ENCODE measurements around the gene VIPR2.

DNA sequence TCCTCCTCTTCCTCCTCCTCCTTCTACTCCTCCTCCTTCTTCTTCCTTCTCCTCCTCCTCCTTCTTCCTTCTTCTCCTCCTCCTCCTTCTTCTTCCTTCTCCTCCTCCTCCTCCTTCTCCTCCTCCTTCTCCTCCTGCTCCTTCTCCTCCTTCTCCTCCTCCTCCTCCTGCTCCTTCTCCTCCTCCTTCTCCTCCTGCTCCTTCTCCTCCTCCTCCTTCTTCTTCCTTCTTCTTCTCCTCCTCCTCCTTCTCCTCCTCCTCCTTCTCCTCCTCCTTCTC, 13.0 kb upstream of the NCAPG2 start:
- PRO-cap, 3 experiments, result no peak in any of the 3 experiments
- RAMPAGE, long total RNA, 4 experiments, result no peak in any of the 4 experiments

GRCh38 chr7:158776318-158776845, 52.9 kb downstream of the ESYT2 start:
- PRO-cap, 3 experiments, result no peak in any of the 3 experiments
- RAMPAGE, long total RNA, 4 experiments, result no peak in any of the 4 experiments
- RRBS, result no CpG with 5 or more reads among the region's 3 CpGs

DNA sequence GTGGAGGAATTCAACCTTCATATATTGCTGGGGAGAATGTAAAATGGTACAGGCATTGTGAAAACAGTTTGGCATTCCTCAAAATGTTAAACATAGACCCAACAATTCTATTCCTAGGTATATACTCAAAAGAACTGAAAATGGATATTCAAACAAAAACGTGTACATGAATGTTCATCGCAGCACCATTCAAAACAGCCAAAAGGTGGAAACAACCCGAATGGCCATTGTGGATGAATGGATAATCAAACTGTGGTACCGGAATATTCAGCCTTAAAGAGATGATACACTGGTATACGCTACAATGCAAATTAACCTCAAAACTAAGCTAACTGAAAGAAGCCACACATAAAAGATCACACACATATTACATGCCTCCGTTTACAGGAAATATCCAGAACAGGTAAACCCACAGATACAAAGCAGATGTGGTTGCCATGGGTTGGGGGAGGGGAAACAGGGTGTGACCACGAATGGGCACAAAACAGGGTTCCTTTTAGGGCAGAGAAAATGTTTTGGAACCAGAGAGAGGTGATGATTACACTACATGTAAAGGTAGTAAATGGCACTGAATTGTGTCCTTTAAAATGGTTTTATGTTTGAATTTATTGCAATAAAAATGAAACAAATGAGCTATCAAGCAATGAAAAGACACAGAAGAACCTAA, 16.7 kb downstream of the ESYT2 start:
- PRO-cap, 3 experiments, result no peak in any of the 3 experiments
- RAMPAGE, long total RNA, 4 experiments, result no peak in any of the 4 experiments
- RRBS, result no CpG with 5 or more reads among the region's 7 CpGs

GRCh38 chr7:159093591-159094395, 50.9 kb downstream of the VIPR2 start:
- PRO-cap, 3 experiments, result no peak in any of the 3 experiments
- RAMPAGE, long total RNA, 4 experiments, result no peak in any of the 4 experiments
- RRBS, result 97% methylated on average over 6 of the region's 25 CpGs

DNA sequence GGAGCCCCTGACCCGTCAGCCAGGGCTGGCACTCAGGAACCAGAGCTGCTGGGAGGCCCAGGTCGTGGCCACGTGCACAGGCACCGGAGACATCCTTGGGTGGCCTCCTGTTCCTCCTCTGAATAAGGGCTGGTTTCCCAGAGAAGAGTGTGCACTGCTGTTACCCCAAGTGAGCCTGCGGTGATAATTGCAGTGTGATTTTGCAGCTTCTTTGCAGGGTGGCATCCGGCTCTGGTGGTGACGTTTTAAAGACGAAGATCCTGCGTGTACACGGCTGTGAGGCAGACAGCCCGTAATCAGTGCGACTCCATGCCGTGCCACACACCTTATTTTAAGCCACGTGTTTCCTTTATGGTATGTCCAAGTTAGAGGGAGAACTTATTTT, 50.3 kb downstream of the VIPR2 start:
- PRO-cap, 3 experiments, result no peak in any of the 3 experiments
- RAMPAGE, long total RNA, 4 experiments, result no peak in any of the 4 experiments
- RRBS, result no CpG with 5 or more reads among the region's 14 CpGs

- PRO-cap, 3 experiments, result no peak in any of the 3 experiments
- RAMPAGE, long total RNA, 4 experiments, result no peak in any of the 4 experiments
- RRBS, result 71% methylated on average over 3 of the region's 23 CpGs
Measured at GRCh38 chr7:159097649-159098330, 46.9 kb downstream of the VIPR2 start.

DNA sequence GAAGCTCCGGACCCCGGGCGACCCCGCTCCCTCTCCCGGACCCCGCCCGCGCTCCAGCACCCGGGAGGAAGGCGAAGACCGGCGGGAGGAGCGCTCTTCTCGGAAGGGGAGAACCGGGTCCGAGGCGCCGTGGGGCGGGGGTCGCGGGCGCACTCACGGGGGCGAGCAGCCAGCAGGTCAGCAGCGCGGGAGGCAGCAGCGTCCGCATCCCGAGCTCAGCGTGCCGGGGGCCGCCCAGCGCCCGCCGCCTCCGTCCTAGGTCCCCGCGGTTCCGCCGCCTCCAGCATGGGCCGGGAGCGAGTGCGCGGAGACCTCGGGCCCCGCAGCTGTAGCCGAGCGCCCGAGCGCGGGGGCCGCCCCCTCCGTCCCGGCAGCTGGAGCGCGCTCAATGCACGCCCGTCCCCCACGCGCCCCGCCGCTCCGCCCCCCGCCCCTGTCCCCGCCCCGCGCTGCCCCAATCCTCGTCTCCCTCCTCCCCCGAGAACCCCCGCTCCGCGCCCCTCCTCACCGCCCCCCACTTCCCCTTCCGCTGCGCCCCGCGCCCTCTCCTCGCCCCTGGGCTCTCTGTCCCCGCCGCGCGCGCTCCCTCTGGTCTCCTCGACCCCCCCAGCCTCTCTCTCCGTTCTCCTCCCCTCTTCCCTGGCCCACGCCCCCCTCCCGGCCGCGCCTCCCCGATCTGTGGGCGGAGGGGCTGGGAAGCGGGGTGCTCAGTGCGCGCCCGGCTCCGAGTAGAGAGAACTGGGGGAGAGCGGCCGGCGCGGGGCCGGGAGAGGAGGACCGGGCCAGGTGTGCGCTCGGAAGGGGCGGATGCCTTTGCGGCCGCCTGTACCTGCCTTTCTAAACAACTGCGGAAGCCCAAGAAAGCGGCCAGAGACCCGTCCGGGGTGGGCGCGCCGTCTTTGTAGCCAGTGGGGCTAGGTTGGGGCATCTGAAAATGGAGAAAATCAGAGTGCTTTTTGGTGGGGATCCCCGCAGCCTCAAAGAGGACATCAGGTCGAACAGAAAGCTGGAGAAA, at the start of gene VIPR2:
VIPR2 (minus strand) TSS at position 304 of the 1,015 bp plus-strand sequence.
- PRO-cap, 3 experiments, result peak in 1 of 3 experiments; most common plus-strand start position 517 of the sequence (in 1); most common minus-strand start position 302 of the sequence (in 1)
- RAMPAGE, long total RNA, 4 experiments, result no peak in any of the 4 experiments
- RRBS, result 2% methylated on average over 48 of the region's 116 CpGs

Data from adrenal gland (tissue), 7 donors.